Kidney (tissue), 2 donors: ENCODE measurements around a stretch of chr5.

DNA sequence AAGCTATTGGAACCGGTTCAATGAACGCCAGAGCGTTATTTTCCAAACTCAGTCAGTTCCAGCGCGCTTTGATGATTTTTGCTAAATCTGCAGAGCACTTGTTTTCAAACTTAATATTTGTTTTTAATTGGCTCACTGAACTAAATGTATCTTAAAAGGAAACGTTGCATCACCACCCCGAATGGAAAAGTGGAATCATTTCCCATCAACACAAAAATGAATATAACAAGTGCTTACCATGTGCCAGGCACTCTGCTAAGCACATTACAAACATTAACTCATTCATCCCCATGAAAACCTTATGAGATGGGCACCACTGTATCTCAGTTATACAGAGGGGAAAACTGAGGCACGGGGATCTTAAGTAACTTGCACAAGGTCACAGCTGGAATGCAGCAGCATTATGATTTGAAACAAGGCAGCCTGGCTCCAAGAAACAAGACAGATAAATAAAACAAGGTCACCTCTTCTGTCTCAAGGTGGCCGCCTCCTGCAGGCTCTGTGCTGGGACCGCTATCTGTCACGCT is 49.1 kb downstream of the DUSP1 start:
- PRO-cap: no peak
- RRBS: no CpG with 5 or more reads among the region's 11 CpGs

DNA sequence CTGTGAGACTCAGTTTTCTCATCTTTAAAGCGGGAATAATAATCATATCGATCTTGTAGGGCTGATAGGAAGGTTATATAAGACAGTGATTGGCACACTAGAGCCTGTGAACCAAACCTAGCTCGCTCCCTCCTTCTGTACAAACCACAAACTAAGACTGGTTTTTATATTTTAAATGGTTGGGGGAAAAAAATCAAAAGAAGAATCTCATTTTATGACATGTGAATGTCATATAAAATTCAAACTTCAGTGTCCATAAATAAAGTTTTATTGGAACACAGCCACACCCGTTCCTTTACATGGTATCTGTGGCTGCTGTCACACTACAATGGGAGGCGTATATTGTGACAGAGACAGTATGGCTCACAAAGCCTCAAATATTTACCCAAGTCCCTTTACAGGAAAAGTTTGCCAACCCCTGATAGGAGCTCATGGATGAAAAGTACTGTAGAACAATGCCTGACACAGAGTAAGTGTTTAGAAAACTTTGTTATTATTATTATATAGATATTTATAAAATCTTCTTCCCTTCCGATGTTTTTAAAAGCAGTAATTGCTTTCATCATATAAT is 5.2 kb upstream of the DUSP1 start:
- PRO-cap: no peak
- RRBS: no CpG with 5 or more reads among the region's 6 CpGs

DNA sequence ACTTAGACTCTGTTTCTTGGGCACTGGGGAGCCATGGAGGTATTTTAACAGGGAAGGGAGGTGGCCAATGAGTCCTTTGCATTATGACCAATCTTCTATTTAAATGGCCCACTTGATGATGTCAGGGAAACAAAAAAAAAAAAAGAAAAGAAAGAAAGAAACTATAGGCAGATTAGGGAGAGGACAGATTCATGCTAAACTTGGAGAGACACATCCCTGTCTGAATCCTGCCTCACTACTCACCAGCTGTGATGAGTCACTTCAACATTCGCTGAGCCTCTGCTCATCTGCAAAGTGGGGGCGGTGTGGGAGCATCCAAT is 17.2 kb upstream of the ERGIC1 start:
- PRO-cap: no peak
- RRBS: no CpG with 5 or more reads among the region's 2 CpGs

DNA sequence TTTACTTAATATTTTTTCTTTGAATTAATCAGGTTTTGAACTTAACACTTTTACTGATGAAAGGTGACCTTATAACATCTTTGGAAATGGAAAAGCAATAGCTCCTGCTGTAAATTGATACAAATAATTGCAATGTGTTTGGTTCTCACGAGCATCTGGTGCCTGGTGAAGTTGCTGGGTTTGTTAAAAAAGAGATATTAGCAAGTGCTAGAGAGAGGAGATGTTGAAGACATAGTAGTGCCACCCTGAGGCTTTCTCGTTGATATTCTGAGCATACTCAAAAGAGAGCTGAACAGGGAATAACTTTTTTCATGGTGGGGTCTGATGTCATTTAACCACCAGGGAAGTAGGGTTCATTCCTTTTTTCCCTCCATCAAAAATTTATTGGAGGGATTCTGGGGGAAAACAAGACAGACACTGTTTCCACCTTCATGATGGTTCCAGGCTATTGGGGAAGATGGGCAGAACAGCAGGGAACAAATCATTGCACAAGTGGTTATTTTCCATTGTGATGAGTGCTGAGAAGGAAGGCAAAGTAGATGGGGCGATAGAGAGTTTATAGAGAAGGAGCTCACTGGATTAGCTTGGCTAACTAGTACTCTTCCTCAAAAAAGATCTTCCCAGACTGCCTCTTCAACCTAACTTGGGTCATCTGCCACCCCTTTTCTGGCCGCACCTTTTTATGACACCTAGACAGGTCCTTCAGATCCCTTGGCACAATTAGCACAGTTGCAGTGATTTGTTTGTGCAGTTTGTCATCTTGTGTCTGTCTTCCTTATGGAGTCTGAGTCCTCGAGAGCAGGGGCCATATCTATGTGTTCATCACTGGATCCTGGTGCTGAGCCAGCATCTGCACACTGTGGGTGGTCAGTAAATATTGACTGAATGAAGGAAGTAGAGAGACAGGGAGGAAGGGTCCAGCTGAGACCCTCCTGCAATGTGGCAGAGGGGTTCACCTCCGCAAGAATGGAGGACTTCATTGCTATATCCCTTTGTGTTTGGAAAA is 14.1 kb downstream of the ERGIC1 start:
- PRO-cap: no peak
- RRBS: no CpG with 5 or more reads among the region's 6 CpGs

DNA sequence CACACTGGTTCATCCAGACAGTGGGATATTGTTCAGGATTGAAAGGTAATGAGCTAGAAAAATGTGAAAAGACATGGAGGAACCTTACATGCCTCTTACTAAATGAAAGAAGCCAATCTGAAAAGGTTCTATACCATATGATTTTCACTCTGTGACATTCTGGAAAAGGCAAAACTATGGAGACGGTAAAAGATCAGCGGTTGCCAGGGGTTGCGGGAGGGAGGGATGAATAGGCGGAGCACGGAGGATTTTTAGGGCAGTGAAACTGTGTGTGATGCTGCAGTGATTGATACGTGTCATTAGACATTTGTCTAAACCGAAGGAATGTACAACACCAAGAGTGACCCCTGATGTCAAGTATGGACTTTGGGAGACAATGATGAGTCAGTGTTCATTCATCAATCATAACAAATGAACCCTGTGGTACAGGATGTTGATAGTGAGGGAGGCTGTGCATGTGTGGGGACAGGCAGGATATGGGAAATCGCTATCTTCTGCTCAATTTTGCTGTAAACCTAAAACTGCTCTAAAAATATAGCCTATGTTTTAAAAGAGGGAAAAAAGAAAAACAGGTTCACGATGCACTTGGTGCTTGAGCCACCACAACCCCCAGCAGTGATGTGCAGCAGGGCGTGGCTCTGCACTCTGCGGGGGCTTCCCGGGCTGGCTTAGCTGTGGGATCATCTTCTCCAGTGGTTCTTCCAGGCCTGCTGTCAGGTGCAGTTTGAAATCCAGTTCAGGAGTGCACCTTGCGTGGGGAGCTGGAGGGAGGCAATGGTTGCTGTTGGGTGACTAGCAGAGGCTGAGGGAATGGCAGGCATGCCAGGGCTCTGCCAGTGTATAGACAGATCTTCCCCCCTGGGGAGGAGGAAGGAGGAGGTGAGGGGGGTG is 34.5 kb downstream of the ERGIC1 start:
- PRO-cap: bidirectional peak, plus-strand start outside the sequence, minus-strand start at position 812 of the sequence
- RRBS: no CpG with 5 or more reads among the region's 13 CpGs

- PRO-cap: no peak
- RRBS: no CpG with 5 or more reads among the region's 11 CpGs
Observed at GRCh38 chr5:172871392-172872376, 37.6 kb downstream of the ERGIC1 start.

DNA sequence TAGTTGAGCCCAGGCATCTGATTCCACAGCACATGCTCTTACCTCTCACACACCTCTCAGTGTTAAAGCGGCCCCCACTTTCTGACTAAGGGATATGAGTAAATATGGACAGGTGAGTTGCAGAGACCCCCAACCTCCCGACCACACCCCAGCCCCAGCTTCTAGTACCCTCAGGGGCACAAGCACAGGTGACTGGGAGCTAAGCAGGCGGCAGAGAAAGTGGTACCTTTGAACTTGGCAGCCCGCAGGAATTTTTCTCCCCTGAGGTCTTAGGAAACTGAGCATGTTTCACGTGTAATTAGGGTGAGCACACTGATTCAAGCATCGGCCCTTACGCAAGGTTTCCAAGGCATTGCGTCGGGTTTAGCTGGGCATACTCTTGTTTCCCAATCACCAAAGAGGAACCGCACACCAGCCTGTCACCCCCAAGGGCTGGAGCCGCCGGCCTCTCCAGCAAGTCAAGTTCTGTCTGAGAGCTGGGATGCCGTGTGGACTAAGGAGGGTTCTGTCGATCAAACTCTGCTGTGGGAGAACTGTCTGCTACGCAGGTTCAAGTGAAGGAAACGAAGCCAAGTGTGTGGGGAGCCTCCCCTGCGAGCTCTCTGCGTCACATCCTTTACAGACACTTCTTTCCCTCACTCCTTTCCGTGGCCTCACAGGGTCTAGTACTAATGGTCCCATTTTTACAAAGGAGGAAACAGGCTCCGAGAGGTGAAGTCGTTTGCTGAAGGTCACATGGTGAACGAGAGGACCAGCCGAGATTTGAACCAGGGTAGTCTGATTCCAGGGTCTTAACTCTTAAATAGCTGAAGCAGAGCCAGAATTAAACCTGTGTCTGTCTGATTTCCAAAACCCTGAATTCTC is 53.0 kb downstream of the ERGIC1 start:
- PRO-cap: no peak
- RRBS: no CpG with 5 or more reads among the region's 23 CpGs

- PRO-cap: no peak
Observed at GRCh38 chr5:172889353-172889757, 55.3 kb downstream of the ERGIC1 start.

GRCh38 chr5:172900839-172901556 is 58.2 kb upstream of the RPL26L1 start:
- PRO-cap: unidirectional peak, minus-strand start at chr5:172901393
- RRBS: no CpG with 5 or more reads among the region's 9 CpGs

- PRO-cap: no peak
- RRBS: 84% methylated on average over 7 of the region's 16 CpGs
Observed at GRCh38 chr5:172905531-172905986, 53.7 kb upstream of the RPL26L1 start.

DNA sequence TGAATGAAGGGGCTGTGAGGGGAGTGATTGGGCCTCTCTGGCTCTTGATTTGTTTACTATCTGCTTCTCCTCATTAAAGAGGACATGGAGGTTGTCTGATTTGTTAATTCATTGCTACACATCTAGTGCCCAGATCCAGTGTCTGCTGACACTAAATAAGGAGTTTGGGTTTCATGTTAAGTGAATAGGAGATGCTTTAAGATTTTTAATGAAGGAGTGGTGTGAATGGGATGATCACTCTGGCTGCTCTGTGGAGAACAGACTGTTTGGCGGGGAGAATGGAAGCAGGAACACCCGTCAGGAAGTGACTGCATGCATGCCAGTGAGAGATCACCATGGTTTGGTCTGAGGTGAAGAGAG is 19.7 kb downstream of the ATP6V0E1 start:
- PRO-cap: no peak
- RRBS: no CpG with 5 or more reads among the region's 2 CpGs

- PRO-cap: no peak
- RRBS: no CpG with 5 or more reads among the region's 6 CpGs
Observed at GRCh38 chr5:173104092-173104676, 40.1 kb upstream of the BNIP1 start.

GRCh38 chr5:173228537-173229118 is 6.4 kb downstream of the NKX2-5 start:
- PRO-cap: no peak
- RRBS: no CpG with 5 or more reads among the region's 33 CpGs

GRCh38 chr5:173324001-173325126 is 3.9 kb downstream of the STC2 start:
- PRO-cap: no peak
- RRBS: 16% methylated on average over 4 of the region's 32 CpGs

DNA sequence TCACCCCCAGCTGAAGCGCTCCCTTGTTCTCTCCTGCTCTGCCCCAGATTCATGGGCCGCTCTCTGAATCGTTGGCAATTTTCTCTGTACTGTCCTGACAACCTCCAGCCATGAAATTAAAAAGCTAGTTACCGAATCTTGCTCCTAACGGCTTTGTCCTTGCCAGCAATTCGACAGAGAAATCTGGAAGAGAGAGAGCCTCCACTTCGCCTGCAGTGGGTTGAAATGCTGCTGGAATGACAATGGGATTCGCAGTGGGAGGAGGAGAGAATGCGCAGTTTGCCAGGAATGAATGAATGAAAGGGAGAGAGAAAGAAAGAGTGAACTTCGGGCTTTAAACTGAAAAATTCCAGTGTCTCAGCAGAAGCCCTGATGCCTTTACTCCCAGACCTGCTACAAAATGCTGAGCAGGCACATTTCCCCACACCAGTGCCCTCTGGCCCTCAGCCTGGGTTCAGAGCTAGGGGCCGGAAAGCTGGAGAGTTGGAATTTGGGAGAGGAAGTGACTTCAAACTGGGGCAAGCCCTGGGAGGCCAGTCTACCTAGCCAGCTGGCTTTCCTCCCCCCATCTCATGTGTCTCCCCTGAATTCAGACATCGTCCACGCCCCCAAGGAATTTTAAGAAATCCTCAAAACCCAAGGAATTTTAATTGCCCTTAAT is 11.5 kb upstream of the BOD1 start:
- PRO-cap: no peak
- RRBS: no CpG with 5 or more reads among the region's 13 CpGs

DNA sequence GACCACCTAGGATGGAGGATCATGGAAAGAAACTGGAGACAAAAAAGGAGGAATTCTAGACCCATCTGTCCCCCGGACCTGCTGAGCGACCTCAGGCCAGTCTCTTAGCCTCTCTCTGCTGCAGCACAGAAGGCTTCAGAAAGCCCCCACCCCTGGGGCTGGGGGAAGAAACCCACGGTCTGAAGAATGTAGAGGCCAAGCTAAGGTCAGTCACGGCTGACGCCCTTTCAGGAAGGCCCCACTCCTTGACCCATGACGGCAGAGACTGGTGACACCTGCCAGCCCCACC is 120.4 kb upstream of the BOD1 start:
- PRO-cap: no peak
- RRBS: no CpG with 5 or more reads among the region's 6 CpGs

GRCh38 chr5:173829541-173830482 is 58.3 kb upstream of the CPEB4 start:
- PRO-cap: bidirectional peak, plus-strand start at chr5:173830028, minus-strand start at chr5:173829816
- RRBS: no CpG with 5 or more reads among the region's 10 CpGs

DNA sequence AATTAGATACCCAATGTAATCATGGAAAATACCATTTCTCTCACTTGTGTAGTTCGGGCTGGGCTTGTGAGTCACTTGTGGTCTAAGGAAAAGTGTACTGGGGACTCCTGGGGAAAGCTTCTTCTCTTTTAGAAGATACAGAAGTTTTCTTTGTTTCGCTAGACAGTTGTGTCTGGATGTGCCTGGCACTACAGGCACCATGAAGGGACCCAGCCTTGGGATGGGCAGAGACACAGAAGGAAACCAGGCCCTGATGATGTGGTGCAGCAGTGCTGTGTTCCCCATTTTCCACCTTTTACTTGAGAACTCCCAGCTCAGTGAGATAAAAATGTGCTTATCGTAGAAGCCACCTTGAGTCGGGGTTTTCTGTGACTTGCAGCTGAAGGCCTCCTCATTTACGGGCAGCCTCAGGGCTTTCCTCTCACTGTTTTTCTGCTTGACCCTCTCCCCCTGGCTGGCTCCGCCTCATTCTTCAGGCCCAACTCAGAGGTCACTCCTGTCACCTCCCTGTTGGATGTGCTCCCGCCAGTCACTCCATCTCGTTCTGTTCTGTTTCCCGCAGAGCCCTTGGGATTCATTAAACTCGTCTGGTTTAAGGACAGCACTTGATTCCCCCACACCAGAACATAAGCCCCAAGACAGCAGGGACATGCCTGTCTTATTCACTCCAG is 32.6 kb upstream of the CPEB4 start:
- PRO-cap: no peak
- RRBS: no CpG with 5 or more reads among the region's 10 CpGs

DNA sequence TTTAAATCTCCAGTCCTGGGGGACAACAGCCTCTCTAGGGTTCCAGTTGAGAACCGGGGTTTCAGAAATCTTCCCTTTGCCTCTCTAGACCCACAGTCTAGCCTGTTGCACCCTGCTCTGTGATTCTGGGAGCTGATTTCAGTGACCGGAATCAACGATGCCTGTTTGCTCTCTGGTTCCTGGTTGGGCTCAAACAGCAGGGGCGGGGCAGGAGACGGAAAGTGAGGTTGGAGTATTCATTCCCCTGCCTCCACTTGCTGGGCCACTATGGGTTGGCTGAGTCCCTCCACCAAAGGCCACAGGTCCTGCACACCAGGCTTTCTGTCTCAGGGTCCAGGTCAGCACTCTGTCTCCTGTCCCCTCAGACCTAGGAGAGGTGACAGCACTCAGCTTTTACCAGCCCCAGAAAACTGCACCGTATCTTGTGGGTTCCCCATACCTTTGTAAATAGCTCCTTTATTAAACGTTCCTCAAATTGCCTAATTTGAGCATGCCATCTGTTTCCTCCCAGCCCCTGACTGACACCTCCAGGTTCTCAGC is 23.7 kb upstream of the CPEB4 start:
- PRO-cap: no peak
- RRBS: 56% methylated on average over 2 of the region's 7 CpGs

DNA sequence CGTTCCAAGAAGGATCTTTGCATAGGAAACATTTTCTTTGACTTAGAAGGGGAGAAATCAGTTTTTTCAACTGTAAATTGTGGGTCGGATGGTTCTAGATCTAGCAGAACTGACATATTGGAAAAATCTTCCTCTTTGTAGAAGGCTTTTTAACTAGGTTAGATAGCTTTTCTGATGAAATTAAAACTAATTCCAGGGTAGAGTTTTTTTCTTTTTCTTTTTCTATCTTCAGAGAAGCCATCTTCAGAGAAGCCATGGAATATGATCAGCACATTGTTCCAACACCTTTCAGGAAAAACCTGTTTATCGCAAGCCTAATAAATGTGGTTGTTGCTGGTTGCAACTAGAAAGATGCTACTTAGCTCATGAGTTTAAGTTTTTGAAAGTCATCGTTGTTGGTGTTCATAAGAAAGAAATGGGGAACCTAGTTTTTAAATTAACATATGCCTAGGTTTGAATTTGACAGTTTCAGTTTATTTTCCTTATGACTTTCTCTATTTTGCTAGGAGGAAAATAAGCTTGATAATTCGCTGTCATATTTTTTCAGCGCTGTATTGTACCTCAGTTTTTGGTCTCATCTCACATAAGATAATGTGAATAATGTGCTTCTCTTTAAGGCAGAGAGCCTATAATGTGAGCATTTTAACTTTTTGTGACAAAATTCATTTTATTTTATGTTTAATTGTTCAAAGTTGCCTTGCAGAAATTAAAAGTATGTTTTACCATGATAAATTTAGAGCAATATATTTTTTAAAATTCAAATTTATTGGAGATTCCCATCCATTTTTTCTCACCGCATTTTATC is 7.7 kb downstream of the CPEB4 start:
- PRO-cap: no peak
- RRBS: no CpG with 5 or more reads among the region's 7 CpGs